Mesenchymal stem cell of adipose (primary cell): ENCODE measurements around a stretch of chr4.

DNA sequence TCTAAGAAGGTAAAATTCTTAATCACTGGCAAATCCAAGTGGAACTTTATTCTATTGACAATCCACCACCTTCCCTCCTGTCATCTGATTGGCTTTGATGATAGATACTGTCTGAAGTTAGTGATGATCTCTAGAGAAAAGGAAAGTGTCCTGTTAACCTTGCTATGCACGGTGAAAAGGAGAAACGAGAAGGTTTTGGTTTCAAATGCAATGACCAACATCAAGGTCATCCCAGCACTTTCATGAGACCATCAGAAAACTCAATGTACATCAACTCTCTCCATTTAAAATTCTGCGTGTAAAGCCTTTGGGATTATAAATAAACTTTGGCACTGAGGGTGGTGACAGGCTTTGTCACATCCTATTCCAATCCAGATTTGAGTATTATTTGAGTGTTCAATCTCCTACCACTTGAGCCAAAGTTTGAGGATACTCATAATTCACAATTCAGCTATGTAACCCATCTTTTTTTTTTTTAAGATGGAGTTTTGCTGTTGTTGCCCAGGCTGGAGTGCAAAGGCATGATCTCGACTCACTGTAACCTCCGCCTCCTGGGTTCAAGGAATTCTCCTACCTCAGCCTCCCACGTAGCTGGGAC, 87.3 kb downstream of the CHRNA9 start:
- CAGE, long polyA plus RNA, result no peak

GRCh38 chr4:40425977-40426355, 90.8 kb downstream of the CHRNA9 start:
- CAGE, long polyA plus RNA, result no peak

DNA sequence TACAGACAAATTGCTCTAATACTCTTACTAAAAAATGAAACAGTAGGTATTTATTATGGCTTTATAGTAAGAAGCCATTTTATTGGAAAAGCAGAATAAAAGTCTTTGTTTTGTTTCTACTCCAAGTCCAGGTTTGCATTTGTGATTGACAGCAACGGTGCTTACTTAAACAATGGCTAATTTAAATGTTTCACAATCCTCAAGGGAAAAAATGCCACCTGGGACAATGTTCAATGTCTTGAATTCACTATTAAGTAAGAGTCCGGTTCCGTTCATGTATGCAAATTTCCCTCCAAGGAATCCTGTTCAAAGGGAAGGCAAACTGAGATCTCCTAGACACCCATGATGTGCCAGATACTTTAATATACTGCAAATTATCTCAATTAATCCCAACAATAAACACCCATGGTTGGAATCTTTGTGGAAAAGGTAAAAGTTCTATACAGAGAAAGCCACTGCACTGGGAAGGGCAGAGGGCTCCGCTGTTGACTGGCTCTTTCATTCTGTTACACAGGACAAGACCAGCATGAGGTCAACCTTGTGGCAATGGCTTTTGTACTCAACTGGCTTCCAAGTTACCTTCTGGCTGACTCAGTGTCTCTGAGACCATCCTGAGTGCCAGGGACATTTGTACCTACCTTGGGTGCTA, 123.5 kb downstream of the RBM47 start:
- CAGE, long polyA plus RNA, result no peak

DNA sequence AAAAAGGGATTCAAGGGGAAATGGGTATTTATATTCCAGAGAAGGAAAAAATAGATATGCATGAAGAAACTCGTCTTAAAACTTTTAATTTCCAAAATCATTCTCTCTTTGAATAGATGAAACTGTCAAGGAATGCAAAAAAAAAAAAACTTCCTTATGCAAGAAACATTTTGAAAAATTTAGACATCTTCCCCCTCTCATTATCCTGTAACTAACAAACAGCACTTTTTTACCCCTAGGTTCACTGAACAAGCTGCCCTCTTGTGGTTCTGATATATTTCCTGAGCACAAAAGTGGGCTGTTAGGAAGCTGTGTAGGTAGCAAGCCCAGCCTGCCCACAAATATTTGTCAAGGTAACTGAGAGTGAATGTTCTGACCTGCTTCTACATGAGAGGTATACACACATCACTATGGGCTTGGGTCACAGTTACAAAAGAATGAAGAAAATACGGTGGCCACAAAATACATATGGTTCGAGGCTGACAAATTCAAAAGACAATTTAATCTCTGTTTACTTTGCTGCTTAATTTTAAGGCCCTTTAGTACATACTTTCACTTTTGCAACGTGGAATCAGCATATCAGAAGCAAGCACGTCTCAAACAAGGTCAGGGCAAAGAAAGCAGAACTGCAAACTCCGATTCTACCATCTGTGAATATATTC, 78.8 kb downstream of the RBM47 start:
- CAGE, long polyA plus RNA, result no peak

DNA sequence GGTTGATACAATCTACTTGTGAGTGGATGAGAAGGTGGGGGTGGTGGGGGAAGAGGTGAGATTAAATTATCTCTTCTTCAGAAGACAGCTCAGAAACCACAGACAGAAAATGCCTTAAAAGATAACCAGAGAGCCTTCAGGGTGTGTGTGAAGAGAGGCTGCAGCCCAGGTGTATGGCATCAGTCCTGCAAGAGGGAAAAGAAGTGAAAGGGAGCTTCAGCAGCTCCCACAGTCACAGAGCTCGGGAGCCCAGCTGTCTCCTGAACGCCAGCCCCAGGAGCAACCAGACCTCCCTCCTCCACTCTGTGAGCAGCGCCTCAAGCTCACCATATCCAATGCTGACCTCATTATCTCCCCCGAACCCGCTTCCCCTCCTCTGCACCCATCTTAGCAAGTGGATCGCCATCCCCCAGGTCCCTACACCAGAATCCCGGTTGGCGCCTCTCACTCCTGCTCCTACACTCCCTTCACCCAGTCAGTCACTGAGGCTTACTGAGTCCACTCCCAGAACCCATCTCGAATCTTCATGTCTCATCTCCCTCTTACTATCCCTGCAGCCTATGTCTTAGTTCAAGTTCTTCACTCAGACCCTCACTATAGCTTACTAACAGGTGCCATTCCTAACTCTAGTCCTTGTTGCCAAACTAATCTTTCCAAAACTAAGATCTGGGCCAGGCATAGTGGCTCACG, 47.9 kb downstream of the RBM47 start:
- CAGE, long polyA plus RNA, result no peak

GRCh38 chr4:40625732-40626908, 3.5 kb downstream of the RBM47 start:
- CAGE, long polyA plus RNA, result no peak

DNA sequence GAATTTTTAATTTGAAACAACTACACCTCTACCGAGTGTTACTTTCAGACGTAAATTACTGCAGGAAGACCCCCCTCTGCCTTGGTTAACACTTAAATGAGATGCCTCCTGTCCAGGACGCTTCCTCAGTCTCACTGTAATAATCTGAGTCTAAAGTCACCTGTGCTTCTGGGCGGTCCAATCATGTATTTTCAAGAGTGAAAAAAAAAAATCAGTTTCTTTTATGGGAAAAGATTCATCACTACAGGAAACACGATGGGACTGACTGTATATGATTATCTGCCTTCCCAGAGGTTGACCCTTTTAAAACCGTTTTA, 796 bp downstream of the RBM47 start:
- CAGE, long polyA plus RNA, result no peak

DNA sequence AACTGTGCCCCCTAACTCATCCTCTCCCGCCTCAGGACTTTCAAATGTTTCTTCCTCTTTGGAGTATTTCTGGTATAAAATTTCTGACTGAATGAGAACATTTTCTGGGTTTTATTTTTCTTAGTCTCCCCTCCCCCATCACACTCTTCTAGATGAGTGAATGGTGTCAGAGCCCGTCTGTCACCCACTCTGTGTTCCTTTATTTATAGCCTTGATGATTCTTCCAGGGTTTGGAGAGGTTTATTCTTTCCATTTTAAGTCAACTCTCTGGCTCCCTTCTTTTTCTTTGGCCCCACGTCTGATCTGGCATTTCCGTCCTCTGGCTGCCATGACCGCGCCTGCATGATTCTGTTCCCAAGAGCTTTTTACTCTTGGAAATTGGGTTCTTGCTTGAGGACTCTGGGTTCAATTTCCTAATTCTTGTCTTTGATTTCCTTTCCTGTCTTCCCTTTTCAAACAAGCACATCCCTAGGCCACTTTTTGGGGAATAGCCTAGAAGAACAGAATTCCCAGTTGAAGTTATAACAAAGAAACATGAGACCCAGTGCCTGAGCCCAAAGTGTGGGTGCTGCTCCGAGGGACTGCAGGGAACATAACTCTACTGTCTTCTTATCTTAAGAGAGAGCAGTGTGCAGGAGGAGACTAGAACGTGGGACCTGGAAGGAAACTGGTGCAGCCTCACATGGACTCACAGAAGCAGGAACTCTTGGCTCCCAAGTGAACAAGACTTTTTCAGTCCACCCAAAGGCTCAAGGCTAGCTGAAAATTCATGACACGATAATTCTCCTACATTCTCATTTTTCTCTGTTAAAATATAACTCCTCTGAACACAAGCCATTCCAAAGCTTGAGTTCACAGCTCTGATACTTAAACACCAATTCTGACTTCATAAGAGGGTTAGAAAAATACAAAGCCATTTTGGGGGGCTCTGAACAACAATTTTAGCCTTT, 129.1 kb downstream of the NSUN7 start:
- CAGE, long polyA plus RNA, result no peak

DNA sequence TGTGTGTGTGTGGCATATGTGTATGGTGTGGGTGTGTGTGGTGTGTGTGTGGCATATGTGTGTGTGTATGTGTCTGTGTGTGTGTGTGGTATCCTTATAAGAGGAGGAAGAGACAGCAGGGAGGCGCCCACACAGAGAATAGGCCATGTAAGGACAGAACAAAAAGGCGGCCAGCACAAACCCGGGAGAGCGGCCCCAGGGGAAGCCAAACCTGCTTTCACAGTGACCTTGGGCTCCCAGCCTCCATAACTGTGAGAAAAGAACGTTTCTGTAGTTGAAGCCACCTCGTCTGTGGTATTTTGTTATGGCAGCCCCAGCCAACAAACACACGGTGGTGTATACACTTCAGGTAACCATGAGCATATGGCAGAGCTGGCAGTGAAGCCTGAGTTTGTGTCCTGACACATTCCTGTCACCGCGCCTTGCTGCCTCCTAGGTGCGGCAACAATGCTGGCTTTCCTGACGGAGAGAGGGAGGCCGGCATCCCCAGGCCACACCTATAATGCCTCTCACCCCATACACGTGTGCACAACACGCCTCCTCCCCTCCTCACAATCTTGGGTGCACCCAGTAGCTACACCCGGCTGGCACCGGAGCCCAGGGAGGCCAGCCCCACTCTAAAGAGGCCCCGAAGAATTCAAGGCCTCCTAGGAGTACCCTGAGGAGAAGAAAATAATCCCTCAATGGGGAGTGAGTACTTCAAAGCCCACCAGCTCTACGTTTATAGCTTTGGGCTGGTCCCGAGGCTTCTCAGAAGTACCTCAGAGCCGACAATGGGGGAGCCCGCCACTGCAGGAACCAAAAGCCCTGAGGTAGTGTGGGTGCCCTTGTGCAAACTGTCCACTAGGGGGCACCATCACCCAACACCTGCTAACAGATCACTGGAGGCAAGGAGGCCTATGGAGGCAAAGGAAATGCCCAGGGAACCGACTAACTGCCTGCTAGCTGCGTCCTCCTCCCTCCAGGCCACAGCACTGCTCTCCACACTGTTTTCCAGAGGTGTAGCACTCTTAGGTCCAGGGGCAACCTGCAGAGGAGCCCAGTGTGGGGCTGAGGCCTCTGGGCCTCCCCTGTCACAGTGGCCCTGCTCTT, 158.6 kb downstream of the NSUN7 start:
- CAGE, long polyA plus RNA, result no peak

- CAGE, long polyA plus RNA, result no peak
Measured at GRCh38 chr4:41216160-41217334, 2.2 kb upstream of the APBB2 start.

DNA sequence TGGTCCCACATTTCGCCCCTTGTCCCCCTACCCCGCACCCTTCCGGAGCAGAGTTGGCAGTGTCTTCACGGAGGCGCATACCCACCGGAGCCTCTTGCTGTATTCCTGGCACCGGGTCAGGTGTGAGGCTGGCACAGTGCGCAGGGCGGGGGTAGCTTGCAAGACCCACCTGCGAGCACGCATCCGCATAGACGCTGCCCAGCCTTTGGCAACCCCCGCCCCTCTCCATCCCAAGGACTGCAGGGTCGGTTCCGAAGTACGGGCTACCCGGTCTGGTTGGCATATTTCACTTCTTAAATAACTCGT, 104.6 kb downstream of the UCHL1 start:
- CAGE, long polyA plus RNA, result no peak

GRCh38 chr4:41881234-41881560, 54.0 kb upstream of the TMEM33 start:
- CAGE, long polyA plus RNA, result no peak

GRCh38 chr4:42043085-42043779, 52.9 kb downstream of the SLC30A9 start:
- CAGE, long polyA plus RNA, result no peak

- CAGE, long polyA plus RNA, result no peak
Measured at GRCh38 chr4:42398723-42399483, 1.6 kb downstream of the SHISA3 start.

GRCh38 chr4:42412025-42412584, 14.8 kb downstream of the SHISA3 start:
- CAGE, long polyA plus RNA, result no peak

DNA sequence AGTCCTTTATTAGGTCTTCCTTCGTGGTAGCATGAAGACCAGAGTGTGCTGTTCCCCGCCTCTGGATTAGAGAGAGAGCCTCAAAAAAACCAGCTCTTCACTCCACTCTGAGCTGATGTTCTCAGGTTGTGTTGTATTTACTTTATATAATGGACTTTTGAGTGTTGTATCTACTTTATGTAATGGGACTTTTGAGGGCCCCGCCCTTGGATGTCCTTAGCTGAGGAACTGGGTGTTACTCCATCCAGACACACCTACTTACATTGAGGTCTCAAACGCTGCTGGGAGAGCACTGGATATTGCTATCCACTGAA, 28.2 kb downstream of the ATP8A1 start:
- CAGE, long polyA plus RNA, result no peak

DNA sequence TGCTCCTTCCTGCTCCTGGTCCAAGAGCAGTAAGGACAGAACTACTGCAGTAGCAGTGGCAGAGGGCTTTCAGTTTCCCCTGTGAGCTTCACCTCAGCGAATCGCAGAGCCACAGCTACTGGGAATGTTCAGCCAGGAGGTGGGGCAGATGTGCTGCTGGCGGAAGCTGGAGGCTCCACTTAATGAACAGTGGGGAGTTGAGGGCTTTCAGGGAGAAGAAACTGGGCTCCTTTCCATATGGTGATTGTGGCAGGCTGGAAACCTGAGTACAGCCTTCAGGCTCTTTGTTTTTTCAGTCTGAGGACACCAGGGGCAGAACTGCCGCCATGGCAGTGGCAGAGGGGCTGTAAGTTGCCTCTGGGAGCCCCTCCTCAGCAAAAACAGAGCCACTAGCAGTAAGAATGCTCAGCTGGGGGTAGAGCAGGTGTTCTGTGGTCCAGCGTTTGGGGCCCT, 106.1 kb upstream of the GRXCR1 start:
- CAGE, long polyA plus RNA, result no peak

DNA sequence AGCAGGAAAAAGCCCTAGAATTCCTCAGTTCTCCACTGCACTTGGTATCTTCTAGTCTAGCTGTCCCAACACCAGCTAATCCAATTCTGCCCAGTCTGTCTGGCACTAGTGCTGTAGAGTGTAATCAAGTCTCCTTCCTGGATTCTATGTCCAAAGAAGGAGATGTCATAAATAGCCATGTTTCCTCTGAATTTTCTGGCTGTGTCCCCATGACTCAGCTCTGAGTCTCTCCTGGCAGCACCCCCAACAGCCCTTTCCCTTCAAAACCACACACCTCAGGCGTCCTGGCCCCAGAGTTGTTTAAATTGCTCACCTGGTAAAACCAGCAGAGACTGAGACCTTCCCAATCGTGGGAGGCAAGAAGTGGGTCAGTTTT, 197.2 kb downstream of the GRXCR1 start:
- CAGE, long polyA plus RNA, result no peak

DNA sequence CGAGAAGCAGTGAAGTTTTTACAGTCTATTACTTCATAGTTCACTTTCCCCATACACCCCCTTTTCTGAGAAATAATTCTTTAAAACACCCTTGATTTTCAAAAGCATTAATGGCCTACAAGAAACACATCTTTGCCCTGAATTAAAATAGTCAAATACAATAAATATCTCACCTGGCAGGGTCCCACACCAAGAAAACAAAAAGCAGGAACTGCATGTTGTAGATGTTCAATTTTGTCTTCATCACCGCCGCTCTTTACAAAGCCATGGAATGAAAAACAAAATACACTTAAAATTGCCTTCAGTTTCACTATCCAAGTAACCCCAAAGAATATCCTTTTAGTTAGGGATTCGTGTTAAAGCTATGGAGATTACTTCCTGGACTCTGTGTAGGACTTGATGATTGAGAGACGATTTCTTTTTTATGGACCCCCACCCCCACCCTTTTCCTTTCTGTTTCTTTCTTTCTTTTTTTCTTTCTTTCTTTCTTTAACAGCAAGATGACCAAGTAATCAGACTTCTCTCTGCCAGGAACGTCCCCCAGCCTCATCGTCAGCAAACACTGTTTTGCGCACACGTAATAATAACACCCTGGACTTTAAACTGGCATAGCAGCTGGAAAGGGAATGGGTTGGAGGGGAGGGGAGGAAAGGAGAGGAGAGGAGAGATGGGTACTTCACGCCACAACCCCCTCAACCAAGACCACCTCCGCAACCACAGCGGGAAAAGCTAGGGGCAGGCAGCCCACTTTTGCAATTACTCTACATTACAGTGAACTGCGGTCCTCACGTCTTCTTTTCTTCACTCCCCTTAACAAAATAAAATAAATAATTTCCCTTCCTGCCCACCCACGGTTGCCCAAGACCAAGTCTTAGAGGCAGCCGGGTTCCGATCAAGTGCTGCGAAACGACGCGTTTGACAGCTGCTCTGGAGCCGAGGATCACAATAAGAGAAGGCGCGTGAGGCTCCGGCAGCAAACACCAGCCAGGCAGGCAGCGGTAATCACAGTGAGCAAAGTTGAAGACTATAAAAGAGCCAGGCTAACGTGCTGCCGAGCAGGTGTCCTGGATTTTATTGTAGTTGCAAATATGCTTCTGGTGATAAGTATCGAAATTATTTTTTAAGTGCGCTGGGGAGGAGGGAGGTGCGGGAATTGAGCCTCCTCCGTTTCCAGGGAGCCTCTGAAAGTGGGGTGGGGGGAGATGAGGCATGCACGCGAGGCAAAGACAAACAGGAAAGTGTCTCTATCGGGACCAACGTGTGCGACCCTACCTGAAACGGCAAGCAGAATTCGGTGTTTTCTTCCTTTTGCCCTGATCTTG, 1.0 kb downstream of the GABRA2 start:
- CAGE, long polyA plus RNA, result no peak

DNA sequence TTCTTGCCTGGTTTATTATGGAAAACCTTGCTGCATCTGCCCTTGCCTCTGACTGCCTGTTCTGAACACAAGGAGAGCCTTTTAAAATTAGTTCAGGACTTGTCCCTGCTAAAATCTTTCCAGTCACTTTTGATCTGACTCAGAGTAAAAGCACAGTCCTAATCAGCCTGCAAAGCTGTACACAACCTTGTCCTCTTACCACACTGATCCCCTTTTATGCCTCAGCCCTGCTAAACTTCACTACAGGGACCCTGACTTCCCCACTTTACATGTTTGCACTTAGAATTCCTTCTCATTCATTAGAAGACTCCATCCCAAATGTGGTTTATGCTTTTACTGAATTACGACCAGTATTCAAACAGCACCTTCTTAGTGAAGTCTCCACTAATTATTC, 6.4 kb downstream of the GABRA4 start:
- CAGE, long polyA plus RNA, result no peak